Zone of skin (tissue), 1 donor: ENCODE measurements around a stretch of chr15.

- RRBS, result no CpG with 5 or more reads among the region's 2 CpGs
These were observed 491.2 kb upstream of the NR2F2 start for GRCh38 chr15:95839212-95839750.

DNA sequence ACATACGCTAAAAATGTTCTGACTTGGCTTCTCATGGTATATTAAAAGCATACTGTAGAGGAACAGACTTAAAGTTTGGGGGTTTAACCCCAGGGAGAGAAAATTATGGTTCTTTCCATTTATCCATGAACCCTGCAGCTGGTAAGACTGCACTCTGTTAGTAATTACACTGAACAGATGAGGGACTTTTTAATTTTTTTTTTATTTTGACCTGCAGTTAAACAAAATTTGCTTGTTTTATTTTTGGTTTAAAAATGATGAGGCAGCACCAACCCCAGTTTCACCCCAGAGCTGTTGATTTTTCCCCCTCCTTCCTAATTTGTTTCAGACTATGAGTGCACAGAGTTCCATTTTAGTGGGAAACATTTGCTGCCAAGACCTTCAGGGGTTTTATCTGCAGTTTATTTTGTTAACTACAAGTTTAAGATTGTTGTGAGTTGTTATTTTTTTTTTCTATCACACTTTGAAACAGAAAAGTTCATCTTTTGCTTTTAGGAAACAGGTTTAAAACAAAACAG is 455.9 kb upstream of the NR2F2 start:
- RRBS, result no CpG with 5 or more reads among the region's 1 CpG

DNA sequence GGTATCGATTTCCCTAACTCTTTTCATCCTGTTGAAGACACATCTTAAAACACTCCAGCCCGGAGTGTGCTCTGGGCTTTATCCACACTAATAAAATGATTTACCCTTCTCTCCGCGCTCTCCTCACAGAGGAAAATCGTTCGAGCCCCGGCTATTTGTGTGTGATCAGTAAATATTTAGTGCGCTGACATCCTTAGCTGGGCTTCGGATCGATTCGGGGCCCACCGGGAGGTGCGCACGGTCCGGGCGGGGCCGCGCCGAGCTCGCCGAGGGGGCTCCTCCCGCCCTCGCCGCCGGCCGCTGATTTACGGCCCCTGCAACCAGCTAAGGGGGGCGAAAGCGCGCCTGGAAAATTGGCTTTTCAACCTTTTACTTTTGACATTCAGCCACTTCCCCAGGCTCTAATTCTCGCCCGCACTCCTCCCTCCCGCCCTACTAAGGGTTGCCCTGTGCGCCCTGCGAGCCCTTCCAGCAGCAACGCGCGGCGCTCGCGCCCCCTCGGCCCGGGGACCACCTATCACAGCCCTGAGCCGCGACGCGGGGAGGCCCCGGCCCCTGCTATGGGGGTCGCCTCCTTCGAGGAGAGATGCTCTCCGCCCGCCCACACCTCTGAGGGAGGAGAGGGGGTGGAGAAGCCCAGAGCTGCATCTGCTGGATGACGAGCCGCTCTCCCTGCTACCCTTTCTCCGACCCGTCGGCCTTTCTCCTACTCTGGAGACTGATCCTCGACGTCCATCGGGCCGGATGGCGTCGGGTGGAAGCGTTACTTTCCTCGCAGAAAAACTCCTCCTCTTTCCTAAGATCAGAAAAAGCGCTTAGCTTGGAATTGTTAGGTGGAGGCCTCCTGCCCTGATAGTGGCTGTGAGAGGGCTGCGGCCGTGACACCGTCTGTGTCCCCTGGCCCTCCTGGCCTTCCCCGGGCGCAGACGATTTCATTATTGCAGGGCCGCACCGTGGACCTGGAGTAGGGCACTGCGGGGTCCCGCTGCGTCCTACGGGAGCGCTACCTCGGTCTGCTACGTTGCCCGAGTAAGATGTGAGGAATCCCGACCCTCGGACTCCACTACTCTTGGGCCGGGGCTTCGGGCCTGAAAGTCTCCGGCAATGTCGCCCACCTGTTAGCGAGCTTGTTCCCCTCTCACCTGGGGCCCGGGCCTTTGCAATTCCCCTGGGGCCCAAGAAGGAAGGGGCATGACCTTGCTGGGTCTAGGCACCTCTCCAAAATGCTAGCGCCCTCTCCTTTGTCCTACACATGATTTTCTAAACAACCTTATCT is 7.6 kb upstream of the NR2F2 start:
- RRBS, result 9% methylated on average over 32 of the region's 91 CpGs

DNA sequence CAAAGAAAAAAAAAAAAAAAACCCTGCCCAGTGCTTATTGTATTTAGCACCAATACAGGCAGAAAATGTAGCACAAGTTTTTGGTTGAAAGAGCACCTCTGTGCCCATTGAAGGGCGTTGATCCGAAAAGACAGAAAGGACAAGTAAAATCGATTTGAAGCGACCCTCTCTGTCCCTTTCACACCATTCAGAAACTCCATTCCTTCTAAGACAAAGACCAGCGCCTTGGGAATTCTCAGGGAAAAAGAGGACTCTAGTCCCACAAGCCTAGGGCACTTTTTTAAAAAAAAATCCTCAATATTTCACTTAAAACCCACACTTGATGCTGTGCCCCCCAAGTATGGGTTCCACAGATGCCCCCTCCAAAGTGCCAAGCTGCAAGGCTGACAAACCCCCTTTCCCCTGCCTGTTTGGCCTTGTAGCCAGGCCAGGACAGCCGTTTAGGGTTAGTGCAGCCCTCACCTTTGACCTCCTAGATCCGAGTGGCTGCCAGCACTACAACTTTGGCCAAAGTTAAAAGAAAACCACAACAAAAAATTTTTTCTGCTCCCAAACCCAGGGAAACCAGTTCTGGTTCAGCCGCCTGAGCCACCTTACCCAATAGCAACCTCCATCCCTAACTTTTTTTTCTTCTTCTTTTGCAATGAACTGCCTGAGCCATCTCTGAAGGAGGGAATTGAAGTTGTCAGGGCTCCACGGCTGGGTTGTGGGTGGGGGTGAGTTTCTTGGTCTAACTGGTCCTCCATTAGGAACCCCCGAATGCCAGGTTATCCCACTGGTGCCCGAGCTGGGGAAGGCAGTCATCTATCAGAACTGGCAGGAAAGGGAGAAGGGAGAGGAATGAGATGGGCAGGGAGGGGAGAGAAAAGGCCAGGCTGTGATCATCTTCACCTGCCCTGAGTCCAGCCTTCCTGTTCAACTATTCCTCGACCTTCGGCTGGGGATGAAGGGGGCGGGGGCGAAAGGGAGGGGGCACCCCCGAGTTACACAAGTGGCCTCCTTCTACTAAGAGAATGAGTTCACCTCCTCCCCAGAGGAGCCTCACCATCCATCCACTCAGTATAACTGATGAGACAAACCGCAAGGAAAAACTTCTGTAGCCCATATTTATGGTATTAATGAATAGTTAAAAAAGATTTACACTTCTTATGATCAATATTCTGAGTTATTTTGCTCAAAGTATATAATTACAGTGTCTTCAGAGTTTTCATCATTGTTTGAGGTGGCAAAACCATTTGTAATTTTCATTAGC is 6.3 kb upstream of the NR2F2 start:
- RRBS, result no CpG with 5 or more reads among the region's 17 CpGs

GRCh38 chr15:96342508-96342733 is 11.9 kb downstream of the NR2F2 start:
- RRBS, result no CpG with 5 or more reads among the region's 3 CpGs

- RRBS, result 3% methylated on average over 11 of the region's 46 CpGs
These were observed 79.2 kb downstream of the NR2F2 start for GRCh38 chr15:96409602-96410237.

DNA sequence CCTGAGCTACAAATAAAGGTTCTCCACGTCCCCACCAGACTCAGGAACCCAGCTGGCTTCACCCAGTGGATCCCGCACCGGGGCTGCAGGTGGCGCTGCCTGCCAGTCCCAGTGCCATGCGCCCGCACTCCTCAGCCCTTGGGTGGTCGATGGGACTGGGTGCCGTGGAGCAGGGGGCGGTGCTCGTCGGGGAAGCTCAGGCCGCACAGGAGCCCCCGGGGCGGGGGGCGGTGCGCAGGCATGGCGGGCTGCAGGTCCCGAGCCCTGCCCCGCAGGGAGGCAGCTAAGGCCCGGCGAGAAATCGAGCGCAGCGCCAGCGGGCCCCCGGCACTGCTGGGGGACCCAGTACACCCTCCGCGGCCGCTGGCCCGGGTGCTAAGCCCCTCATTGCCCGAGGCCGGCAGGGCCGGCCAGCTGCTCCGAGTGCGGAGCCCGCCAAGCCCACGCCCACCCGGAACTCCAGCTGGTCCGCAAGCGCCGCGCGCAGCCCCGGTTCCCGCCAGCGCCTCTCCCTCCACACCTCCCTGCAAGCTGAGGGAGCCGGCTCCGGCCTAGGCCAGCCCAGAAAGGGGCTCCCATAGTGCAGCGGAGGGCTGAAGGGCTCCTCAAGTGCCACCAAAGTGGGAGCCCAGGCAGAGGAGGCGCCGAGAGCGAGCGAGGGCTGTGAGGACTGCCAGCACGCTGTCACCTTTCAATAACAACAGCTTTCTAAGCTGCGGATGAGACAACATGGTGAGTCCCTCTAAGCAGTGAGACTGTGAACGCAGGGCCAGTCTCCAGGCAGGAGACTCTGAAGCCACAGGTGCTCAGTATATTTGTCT is 161.4 kb downstream of the NR2F2 start:
- RRBS, result no CpG with 5 or more reads among the region's 56 CpGs

DNA sequence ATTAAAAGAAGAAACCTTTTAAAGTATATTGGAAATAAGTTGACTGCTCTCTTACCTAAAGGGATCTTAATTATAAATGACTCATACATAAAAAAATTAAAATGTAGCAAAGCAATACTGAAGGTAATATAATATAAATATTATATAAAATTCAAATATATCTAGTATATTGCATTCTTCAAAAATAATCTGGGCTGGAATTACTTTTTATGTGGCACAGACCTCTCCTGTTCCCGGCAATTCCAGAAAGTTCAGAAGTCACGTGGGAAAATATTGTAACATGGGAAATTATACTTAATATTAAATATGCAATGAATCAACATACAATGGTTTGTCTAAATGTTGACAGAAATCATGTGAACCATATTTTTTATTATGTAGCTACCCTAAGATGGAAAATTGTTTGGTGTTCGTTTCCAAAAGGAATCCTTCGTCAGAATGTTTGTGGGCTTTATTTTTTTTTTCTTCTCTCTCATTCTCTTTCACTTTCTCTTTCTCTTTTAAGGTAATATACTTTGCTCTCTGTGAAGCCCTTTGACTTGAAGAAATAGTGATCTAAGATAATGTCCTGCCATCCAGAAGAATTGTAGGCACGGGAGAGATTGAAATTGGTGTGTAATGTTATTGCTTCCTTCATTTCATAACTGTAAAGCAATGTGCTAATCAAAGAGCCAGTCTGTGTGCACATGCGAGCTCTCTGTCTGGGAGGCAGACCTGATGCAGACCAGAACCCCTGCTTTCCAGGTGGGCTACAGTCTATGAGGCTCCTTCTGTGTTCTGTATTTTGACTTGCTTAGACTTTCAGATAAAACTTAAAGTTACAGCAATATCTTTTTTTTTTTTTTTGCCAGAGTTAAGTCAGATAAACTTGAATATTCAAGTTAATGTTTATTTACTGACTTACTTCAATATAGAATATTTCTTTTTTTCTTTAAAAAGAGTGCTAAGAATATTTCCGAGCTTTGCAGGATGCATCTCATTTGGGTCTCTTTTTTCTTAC is 559.5 kb downstream of the NR2F2 start:
- RRBS, result no CpG with 5 or more reads among the region's 7 CpGs

DNA sequence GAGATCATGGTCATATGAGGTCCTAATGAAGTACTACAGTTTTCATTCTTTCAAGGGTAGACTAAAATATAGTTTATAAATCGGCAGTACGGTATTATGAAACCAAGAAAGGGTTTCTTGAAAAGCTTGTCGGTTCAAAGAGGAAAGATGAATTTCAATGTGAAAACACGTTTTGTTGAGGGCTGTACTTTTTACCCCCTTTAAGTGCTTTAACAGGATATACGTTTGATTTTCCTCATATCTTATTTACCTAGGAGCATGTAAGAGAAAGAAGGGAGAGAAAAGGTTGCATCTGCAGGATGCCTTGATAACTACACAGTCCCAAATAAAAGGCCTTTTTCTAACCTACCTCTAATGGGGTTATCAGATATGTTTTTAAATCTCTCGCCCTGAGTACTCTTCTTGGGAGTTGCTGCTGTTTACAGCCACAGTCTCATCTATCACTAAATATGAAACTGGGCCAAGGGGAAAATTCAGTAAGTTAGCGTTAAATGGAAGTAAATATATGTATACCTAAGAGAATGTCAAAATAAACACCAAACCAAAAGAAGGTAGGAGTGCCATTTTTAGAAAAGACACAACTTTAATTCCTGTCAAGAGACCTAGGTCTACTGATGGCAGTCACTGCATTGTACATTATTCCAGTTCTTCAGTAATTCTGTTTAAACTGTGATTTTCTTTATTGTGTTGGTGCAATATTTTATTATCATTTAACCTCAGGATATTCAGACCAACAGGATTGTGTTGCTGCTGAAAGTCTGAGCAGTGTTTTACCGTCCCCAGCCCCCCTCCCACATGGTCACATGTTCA is 11.4 kb downstream of the ARRDC4 start:
- RRBS, result no CpG with 5 or more reads among the region's 8 CpGs

DNA sequence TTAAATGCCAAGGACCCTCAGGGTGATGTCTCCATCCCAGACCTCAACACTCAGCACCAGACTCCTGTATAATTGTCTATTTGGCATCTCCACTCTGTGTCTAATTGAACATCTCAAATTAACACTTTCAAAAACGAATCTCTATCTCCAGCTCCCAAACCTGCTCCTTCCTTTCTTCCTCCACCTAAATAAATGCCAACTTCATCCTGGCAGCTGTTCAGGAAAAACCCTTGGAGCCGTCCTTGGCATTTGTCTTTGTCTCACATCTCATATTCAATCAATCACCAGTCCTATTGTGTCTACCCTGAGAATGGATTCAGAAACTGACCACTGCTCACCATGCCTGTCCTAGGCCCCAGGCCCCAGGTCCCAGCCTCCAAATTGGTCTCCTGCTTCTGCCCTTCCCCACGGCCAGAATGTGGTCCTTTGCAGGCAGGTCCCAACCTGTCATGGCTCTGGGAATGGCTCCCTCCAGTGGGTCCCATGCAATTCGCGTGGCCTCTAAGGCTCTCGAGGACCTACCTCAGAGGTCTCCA is 56.4 kb downstream of the ARRDC4 start:
- RRBS, result no CpG with 5 or more reads among the region's 6 CpGs

DNA sequence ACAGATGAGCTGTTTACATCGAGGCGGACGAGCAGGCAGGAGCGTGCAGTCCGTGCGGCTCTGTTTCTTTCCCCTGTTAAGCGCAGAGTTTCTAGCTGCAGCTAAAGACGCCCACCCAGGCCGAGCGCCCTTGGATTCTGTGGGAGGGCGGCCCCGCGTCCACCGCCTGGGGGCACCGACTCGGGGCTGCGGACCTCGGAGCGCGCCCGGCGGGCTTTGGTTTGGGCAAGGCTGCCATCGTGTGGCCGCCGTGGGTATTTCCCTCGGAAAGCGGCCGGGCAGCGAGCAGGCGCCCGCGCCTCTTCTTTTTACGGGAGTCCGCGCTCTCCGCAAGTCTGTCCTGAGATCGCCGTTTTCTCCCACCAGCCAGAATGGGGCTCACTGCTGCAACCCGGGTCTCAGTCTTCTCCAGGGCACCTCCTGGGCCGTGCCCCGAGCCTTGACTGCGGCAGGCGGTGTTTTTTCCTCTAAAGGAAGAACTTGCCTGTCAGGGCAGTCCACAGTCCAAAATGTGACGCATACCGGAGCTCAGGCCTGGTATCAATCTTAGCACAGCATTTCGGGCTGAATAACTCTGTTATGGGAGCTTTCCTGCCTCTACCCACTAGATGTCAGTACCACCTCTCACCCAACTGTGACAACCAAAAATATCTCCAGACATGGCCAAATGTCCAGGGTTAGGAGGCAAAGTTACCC is 219.9 kb upstream of the IGF1R start:
- RRBS, result 4% methylated on average over 16 of the region's 46 CpGs

DNA sequence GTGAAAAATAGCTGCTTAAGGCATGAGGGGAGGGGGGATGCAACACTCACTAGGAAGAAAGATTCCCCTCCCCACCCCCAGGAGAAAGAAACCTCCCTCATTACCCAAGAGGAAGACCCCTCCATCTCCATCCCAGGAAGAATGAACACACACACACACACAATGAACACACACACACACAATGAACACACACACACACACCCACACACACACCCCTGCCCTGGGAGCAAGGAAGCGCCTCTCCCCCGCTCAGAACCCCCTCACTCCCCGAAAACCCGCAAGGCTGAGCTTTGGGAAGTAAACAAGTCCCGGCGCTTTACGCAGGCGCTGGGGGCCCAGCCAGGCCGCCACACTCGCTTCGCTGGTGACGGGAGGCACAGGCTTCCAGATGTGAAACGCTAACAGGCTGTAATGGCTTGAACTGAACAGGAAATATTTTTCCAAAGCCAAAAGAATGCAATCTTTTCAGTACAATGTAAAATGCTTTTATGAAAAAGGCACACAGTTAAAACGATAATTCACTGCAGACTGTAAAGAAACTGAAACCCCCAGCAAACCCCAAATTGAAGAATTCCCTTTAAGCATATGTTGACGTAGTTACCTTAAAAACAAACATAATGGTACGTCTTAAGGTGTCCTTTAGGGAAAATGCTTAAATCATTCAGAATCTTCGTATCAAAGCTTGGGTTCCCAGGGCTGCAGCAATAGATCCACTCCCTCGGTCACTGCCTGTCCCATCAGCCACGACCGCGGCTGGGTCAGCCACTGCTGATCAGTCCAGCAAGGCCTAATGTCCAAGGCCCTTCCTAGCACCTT is 122.6 kb upstream of the IGF1R start:
- RRBS, result no CpG with 5 or more reads among the region's 21 CpGs

DNA sequence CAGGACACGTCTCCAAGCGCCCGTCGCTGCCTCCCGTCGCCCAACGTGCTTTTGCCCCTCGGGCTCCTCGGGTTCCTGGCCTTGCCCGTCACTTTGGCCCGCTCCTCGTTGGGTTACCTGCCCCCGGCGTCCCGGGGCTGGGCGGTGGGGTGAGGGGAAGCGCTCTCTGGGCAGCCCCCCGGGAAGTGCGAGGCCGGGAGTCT is 1.8 kb downstream of the IGF1R start:
- RRBS, result 3% methylated on average over 4 of the region's 20 CpGs

- RRBS, result no CpG with 5 or more reads among the region's 8 CpGs
These were observed 66.5 kb downstream of the IGF1R start for GRCh38 chr15:98714637-98715425.

DNA sequence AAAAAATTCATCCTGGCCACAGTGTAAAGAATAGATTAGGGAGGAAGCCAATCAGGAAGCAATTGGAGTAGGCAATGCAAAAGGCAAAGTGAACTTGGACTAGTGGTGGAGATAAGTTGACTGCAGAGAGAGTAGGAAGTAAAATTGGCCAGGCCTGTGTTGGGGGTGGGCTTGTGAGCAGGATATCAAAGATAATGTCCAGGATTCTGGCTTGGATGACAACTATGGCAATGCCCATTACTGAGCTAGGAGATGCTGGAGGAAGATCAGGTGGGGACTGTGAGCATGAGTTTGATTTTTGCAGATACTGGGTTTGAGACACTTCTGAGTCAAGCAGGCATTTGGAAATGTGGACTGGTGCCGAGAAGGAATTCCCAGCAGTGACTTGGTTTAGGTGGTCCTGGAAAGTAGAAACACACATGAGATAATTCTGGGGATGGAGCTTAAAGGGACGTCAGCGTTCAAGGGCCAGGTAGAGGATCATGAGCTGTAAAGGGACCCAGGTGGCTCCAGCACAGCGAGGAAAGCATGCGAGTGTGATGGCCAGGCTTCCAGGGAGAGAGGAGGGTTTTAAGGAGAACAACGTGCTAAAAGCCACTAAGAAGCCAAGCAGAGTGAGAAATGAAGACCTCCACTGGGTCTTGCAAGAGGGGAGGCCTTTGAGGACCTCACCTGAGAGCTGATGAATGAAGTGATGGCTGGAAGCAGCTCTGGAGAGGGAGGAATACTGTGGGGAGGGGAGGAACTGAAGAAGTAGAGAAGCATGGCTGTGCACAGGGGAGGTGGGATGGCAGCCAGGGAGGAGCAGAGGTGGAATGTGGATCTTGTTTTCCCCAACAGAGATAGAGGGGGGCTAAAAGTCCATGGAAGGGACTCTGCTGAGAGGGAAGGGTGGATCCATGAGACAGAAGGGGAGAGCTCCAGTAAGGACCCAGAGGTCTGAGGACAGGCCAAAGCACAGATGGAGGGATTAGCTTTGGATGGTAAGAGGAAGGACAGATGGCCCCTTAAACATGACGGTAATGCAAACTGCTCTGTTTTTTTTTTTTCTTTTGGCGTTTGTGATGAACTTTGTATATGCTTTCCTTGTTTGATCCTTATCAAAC is 95.7 kb downstream of the IGF1R start:
- RRBS, result no CpG with 5 or more reads among the region's 8 CpGs

- RRBS, result no CpG with 5 or more reads among the region's 7 CpGs
These were observed 164.5 kb downstream of the PGPEP1L start for GRCh38 chr15:98843026-98843488.

DNA sequence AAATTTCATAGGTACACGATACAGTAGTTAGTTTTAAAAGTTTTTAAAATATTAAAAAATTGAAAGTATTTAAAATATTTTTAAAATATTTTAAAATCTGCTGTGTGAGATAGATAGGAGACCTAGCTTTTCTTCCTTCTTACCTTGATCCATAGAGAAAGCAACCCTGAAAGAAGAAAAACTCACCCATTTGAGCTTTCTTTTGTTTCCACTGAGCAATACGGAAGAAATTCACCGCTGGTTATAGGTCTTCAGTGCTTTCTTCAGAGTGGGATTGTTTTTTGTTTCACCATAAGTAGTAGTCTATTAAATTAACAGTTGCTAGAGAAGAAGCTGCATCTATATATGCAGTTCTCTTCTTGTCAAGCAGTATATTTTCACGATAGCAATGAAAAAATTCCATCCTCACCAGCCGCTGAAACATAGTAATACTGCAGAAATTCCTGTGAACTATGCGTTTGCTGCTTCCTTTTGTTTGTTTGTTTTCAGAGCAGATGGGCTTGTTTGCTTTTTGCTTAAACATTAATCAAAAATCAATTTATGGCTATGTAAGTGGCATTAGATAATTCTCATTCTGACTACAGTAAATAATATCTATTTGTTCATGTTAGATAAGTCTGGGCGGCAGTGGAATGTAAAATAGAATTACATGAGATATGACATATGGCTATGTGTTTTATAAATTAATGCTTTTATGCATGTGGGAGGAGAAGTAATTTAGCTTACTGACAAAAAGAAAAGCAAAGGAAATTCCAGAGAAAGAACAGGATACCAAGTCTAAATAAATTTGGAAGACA is 163.9 kb downstream of the PGPEP1L start:
- RRBS, result no CpG with 5 or more reads among the region's 7 CpGs

DNA sequence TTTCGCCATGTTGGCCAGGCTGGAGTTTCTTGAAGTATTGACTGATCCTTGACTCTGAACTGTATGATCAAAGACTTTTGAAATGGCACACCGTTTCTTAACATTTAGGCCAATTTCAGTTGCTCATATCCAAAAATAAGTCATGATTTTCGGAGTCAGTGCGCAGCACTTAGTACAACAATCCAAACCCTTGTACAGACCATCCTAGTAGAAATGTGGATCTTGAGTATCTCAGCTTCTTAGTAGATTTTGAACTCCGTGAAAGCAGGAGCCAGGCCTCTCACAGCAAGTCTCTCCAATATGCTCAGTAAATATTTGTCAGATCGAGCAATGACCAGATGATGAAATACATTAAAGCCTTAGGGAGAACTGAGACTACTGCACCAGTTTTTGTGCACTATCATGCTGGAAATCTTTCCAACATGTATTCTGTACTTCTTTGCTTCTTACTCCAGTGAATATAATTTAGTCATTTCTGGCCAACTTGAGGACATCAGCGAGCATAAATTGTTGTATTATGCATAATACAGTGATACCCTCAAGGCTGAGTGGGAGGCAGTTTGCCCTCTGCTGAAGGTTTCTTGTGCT is 147.4 kb downstream of the PGPEP1L start:
- RRBS, result no CpG with 5 or more reads among the region's 7 CpGs

GRCh38 chr15:99014319-99015528 is 7.1 kb upstream of the PGPEP1L start:
- RRBS, result 1% methylated on average over 54 of the region's 107 CpGs